Measurements from ENCODE around the genes LRRC37A, NSF and GOSR2.

DNA sequence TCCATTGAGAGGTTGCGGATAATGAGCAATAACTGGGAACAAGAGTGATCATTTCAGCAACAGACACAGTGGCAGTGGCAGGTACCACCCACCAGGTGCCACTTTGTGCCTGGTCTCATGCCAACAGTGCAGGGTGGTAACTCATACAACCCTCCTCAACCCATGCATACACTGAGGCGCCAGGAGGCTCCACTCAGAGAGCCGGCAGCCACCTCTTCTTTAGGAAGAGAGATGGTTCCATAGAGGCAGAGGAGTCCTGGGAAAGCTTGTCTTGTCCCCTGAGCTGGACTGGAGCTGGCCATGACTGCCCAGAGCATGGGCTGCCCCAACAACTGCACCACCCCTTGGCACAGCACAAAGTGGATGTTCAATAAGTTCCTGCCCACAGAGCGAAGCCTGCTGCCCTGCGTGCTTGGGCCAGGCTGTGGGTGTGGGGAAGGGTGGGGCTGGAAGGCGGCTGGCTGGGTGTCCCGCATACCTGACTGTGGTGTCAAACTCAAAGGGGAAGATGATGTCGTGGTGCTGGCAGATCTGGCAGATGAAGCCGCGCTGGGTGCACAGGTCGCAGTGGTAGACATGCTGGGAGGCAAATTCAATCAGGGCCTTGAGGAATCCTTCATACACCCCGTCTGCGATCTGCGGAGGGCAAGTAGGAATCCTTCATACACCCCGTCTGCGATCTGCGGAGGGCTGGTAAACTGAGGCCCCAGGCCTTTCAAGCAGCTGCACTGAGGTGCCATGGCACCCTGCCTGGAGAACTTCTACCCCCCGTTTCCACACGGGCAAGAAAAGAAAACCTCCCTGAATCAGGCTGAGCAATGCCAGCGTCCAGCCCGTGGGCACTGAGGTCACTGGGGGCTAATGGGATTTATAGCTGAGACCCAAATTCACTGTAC is 6.6 kb upstream of the ARHGAP27 start:
- RRBS = no CpG with 5 or more reads among the region's 21 CpGs

- RRBS = no CpG with 5 or more reads among the region's 23 CpGs
Measured at GRCh38 chr17:45453768-45454229, 21.1 kb upstream of the ARHGAP27 start.

DNA sequence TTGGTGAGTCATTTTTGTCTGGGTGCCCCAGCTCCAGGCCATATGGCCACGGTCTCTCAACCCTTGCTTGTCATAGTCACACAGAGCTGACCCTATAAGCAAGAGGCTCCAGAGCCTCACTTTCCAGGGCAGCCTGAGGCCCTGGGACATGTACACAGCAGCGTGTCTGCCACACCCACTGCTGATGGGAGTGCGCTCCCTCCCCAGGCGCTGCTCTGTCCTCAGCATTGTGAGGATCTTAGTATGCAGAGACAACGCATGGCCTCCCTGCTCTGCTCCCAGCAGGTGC is 80.8 kb upstream of the CRHR1 start:
- RRBS = no CpG with 5 or more reads among the region's 5 CpGs

DNA sequence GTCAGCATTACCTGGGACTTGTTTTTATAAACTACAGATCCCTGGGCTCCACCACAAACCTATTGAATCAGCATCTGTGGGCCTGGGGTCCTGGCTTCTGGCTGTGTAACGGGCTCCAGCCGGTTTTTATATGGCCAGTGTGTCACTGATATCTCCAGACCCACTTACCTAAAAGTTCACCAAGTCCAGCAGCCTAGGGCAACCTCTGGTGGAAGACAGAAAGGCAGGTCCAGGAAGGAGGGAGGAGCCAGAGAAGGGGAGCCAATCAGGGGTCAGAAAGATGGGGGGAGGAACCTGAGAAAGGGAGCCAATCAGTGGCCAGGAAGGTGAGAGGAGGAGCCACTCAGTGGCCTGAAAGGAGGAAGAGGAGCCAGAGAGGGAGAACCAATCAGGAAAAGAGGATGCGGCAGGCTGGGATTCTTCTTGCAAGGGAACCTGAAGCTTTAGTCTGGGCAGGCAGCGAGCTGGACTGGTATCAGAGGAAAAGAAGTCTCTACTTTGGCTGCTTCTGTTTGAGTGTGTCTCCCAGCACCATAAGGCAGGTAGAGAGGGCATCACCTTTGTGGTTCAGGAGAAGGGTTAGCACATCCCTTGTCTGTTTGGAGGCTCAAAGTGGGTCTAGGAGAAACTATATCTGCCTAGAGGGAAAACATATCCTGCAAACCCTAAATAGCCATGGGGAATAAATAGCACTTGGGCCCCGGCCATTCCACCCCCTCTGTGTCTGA is 43.5 kb upstream of the CRHR1 start:
- RRBS = no CpG with 5 or more reads among the region's 5 CpGs

DNA sequence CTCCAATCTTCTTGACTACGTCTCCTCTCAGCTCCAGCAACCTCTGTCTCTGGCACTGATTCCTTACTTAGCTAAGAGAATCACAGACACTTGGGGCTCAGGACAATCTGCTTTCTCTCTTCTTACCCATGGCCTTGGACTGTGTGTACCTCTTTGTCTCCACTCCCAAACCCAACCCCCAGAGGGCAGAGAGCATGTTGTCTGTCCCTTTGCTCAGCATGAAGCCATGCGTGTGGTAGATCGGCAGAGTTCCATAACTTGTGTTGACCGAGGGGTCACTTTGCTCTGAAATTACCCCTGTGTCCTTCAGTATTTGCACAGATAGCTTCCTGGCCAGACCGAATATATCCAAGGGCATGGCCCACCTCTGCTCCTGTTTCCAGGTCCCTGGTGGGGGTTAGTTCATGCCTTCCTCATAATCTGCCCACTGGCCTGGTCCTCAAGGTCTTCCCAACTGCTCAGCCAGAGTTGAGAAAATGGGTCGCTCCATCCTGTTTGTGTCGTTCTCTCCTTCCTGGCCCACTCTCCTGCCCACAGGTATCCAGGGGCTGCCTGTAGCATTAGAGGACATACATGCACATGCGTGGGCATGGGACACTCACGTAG is 41.6 kb downstream of the MAPT start:
- RRBS = no CpG with 5 or more reads among the region's 9 CpGs

- RRBS = 3% methylated on average over 6 of the region's 31 CpGs
Measured at GRCh38 chr17:45949030-45949593, 49.9 kb upstream of the STH start.

GRCh38 chr17:46027943-46028614 is 29.0 kb downstream of the STH start:
- RRBS = no CpG with 5 or more reads among the region's 7 CpGs

- RRBS = no CpG with 5 or more reads among the region's 5 CpGs
Measured at GRCh38 chr17:46044022-46044599, 45.1 kb downstream of the STH start.

GRCh38 chr17:46169563-46169829 is 23.7 kb downstream of the KANSL1 start:
- RRBS = no CpG with 5 or more reads among the region's 1 CpG

GRCh38 chr17:46171833-46172378 is 21.3 kb downstream of the KANSL1 start:
- RRBS = no CpG with 5 or more reads among the region's 14 CpGs

DNA sequence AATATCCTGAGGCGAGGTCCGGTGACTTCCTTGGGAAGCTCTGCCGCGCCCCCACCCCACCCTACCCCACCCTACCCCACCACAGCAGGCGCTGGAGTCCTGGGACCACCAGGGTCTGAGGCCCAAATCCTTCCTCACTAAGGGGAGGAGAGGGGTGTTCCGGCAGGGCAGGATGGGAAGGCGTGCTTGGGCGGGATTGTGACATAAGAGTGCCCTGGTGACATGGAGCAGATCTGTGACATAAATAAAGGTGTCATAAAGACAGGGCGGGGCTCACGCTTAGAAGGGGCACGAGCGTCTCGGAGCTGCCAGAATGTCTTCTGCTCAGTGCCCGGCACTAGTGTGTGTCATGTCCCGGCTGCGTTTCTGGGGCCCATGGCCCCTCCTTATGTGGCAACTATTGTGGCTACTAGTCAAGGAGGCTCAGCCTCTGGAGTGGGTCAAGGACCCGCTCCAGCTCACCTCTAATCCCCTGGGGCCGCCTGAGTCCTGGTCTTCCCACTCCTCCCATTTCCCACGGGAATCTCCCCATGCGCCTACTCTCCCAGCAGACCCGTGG is at the start of gene LRRC37A:
Gene LRRC37A, plus strand, starts transcription at position 311 of the 559 bp plus-strand sequence.
- RRBS = no CpG with 5 or more reads among the region's 21 CpGs

DNA sequence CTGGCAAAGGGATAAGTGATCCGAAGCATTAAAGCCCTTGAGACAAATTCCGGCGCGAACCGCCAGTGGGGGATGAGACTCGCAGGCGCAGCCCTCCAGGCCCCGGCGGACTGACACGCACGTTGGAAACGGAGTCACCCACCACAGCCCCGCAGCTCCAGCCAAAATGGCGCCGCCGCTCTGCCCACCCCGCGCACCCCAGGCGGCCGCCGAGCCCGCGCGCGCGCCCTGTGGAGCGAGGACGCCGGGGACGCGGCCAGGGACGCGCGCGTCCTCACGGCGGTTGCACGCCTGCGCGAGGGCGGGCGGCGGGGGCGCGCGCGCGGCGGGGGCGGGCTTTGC is at the start of gene NSF:
Gene NSF, plus strand, starts transcription at position 279 of the 342 bp plus-strand sequence.
- RRBS = no CpG with 5 or more reads among the region's 50 CpGs

DNA sequence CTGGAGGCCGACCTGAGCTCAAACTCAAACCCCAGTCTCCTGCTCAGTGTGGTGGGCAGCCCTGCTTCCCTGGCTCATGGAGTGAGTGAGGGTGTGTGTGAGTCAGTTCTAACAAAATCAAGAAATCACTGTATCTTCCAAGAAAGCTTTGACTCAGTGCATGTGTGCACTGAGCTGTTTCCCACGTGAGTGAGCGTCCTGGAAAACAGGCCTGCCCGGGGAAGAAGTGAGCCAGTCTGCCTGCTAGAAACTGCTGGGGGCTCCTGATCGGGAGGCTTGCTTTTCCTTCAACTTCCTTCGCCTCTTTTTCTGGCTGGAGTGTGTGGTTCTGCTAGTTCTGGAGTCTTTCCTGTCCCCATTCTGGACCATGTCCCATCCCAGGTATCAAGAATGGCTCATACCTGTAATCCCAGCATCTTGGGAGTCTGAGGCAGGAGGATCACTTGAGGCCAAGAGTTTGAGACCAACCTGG is 15.1 kb upstream of the WNT3 start:
- RRBS = no CpG with 5 or more reads among the region's 6 CpGs

- RRBS = 1% methylated on average over 5 of the region's 66 CpGs
Measured at GRCh38 chr17:46922650-46923851, at the start of gene GOSR2. Gene GOSR2 (plus strand): TSS chr17:46923160.

DNA sequence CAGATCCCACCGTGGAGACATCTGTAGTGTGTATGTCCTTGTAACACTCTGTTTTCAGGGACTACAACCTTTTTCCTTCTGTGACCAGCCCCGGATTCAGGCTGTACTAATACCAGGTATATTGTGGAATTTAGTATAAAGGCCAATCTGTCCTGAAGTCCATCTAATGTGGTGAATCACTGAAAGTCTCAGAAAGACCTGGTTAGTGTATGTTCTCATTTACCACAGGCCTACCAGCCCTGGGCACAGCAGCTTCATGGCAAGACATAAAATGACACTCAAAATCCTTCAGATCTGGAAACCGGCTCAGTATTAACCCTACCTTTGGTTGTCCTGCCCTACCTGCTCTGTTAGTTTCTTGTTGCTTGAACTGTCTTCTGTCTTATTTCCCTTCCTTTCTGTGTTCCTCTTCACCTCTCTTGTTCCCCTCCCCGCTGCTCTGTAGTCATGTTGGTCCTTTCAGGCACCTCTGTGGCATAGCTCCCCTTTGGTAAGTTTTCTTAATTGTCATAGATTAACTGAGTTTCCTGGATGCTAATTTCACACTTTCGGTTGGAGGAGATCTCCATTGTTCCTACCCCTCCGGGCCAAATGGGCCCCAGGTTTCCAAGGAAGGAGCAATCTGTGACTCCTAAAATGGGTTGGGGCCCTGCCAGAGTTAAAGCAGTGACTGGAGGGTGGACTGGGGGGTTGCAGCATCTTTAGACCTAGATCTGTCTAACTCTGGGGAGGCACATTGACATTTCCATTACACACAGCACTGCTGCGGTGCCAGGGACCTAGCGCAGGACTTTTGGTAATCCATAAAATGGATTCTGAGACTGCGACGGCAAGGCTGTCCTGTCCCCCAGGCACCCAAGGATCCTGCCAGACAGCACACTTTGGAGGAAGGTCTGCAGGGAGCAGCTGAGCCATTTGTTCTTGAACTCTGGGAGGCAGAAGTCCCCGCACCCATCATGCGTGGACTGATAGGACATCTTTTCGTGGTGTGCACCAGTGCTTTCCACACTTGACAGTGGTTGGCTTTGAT is 17.1 kb downstream of the GOSR2 start:
- RRBS = no CpG with 5 or more reads among the region's 13 CpGs

GRCh38 chr17:46984358-46984731 is 5.3 kb upstream of the RPRML start:
- RRBS = no CpG with 5 or more reads among the region's 4 CpGs

GRCh38 chr17:47239833-47240602 is 13.6 kb upstream of the ITGB3 start:
- RRBS = no CpG with 5 or more reads among the region's 6 CpGs

DNA sequence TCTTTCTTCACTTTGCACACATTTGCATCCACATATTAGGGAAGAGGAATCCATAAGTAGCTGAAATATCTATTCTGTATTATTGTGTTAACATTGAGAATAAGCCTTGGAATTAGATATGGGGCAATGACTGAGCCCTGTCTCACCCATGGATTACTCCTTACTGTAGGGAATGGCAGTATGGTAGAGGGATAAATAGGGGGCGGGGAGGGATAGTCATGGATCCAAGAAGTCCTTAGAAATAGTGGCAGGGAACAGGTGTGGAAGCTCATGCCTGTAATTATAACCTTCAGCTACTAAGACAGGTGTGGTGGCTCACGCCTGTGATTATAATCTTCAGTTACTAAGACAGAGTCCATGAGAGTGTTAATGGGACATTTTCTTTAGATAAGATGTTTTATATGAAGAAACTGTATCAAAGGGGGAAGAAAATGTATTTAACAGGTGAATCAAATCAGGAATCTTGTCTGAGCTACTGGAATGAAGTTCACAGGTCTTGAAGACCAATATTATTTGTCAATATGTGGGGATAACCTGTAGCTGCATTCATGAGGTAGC is 11.5 kb upstream of the EFCAB13 start:
- RRBS = no CpG with 5 or more reads among the region's 2 CpGs

GRCh38 chr17:47656715-47657654 is 7.3 kb downstream of the KPNB1 start:
- RRBS = no CpG with 5 or more reads among the region's 10 CpGs

DNA sequence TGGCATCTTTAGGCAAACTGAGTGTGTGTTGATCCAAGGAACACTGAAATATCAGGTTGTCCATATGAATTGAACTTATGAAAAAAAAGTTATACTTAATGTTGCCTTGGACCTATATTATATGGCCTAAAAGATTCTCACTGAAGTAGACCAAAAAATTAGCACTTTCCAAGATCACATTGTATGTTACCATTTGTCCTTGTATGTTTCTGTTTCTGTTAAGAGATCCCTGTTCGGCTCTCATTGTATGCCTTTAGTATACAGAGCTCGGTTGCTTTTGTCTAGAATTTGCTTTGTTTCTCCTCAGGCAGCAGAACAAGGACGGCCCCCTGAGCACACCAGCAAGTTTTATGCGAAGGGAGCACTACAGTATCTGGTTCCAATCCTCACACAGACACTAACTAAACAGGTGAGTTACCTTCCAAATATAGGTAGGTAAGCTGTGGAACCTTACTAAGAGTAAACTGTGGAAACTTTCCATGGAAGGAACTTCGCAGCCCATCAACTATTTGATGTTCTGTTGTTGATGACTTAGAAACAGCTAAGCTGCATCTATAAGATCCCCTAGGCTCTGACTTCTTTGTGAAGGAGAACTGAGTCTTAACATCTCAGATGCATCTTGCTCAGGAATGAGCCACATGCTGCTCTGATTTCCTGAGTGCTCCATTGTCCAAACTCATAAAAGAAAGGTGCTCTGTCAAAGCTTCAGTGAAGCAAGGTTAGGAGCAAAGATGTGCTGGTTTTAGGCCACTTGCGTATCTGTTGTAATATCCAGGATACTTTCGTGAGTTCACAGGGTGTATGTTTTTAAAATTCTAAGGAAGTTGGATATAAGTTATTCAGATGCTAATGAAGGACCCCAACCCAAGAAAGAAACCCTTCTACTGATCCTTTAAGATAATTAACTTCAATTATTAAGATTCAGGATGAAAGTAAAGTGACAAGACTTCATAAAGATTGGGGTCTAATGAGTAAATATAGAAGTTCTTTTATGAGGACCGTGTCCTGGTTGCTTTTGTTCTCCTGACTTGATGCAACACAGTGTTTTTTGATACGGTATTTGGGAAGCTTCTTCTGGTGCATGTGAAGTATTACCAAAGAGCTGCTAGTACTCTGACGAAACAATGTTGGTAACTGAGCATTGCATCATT is 15.4 kb downstream of the KPNB1 start:
- RRBS = no CpG with 5 or more reads among the region's 10 CpGs